ENCODE measurements around the genes MUC20 and TNK2.

GRCh38 chr3:195689369-195690095 lies 31.2 kb upstream of the MUC20 start:
- PRO-cap, 2 experiments = no peak in any of the 2 experiments

DNA sequence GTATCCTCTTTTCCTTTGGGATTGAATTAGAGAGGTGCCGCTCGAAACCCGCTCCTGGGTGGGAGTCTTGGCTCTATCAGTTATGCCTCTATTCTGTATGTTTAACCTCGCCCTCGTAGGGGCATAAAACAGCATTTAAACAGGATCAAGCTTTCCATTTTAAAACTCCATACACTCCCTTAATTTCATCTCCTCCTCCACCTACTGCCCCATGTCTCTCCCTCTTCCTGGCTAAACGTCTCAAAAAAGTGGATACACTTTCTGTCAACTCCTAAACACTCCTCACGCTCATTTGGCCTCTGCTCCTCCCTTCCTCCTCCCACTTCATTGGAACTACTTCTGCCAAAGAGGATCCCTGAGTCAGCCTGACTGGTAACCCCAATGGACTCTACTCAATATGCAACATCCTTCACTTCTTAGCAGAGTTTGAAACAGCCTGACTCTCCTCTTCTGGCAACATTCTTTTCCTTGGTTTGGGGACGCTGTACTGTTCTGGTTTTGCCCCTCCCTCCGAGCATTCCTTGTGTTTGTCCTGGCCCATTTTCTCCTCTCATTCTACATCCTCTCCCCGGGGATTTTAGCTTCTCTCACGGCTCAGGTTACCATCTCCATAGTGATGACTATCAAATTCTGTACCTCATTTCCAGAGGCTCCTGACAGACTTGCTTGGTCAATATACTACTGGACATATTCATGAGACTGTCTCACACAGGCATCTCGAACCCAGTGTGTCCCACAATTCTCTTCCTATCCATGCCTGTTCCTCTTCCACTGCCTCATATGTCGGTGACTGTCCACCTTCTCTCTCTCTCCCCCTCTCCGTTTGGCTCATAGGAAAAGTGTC lies 22.9 kb upstream of the MUC20 start:
- PRO-cap, 2 experiments = no peak in any of the 2 experiments

DNA sequence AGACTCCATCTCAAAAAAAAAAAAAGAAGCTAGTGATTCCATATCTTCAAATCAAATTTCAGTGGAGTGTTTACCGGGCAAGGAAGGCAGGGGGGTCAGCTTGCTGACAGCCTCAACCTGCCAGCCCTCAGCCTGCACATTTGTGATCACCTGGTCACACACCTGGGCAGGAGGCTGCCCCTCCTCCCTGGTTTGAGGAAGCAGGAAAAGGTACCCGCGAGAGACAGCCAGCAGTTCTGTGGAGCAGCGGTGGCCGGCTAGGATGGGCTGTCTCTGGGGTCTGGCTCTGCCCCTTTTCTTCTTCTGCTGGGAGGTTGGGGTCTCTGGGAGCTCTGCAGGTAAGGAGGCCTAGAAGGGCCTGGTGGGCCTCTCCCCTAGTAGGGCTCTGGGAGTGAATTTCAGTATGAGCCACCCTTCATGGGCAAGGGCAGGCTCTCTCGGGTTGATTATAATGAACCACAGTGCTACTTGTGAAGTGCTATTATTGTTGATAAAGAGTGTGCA lies at the start of gene MUC20:
Gene MUC20 (plus strand): TSS at position 233 of the 504 bp plus-strand sequence.
- PRO-cap, 2 experiments = no peak in any of the 2 experiments

DNA sequence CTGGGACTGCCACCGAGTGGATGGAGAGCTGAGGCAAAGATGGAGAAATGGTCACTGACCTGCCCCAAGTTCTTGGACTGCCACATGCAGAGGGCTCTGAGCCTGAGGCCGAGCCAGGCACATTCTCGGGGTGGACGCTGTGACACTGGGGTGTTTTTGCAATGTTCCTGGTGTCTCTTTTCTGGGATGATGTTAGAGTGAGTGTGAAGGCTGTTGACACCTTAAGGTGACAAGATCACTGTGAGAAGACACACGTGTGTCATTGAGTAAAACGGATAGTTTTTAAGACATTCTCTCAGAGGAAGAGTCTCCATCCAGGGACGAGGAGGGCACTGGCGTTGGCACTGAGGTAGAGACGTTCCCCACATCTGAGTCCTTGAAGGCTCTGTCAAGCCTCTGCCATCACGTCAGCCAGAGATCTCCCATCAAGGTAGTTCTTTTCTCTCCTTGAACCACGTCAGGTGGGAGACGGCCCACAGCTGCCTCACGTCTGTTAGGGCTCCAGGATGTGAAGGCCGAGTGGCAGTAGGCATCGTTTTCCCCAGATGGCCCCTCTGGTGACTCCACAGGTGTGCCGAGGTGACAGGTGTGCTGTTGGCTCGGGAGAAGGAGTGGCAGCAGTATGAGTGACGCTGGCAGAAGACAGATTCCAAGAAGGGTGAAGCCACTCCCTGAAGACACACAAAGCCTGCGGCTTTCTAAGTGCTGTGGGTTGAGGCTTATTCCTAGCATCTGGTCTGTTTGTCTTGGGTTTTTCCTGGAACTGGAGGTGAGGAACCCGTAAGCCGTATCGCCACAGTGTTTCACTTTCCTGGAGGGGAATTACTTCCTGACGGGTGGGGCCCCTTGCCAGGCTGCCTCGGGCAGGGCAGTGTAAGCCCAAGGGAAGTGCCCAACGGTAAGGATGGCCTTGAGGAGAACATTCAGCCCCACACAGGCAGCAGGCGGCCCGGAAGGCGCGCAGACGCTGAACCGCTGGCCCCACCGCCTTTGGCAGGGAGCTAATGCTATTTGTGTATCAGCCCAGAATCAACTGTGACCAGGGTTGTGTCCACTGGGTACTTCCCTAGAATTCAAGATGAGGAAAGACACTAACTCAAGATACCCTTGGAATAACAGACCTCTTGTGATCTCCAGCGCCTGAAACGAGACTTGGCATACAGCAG lies 7.5 kb downstream of the MUC4 start:
- PRO-cap, 2 experiments = no peak in any of the 2 experiments

DNA sequence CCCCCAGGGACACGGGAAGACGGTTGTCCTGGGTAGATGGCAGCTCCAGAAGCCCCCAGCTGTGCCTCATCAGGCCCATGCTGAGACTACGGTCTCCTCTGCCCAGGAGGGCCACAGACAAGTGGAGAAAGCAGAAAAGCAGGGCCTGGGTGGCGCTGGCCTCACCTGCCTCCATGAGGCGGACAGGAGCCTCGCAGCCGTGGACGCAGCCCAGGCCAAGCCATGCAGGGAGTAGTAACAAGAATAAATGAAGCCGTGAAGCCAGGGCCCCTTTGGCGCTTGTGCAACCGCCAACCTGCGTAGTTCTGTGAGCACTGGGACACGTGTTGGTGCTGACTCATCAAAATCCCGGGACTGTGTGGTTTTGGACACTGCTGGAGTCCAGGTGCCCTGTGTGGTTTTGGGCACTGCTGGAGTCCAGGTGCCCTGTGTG lies 12.3 kb upstream of the MUC4 start:
- PRO-cap, 2 experiments = no peak in any of the 2 experiments

DNA sequence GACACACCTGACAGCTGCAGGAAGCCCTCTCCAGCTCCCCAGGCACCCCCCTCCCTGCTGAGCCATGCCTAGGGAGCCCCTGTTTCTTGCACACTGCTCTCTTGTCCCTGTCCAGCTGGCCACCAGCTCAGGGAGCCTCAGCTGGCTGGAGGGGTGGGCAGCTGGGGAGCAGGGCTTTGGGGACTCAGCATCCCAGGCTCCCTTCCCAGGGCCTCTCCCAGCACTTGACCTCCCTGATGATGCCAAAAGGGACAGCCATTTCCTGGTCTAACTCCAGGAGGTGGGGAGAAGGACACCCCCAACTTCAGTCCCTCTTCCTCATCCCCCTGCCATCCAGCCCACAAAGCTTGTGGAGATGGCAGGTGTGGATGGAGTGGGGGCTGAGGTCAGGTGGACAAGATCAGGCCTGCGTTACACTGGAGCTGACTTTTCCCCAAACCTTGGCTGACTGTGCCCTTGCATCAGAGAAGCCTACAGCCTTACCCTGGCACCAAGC lies 14.6 kb downstream of the TNK2 start:
- PRO-cap, 2 experiments = no peak in any of the 2 experiments

DNA sequence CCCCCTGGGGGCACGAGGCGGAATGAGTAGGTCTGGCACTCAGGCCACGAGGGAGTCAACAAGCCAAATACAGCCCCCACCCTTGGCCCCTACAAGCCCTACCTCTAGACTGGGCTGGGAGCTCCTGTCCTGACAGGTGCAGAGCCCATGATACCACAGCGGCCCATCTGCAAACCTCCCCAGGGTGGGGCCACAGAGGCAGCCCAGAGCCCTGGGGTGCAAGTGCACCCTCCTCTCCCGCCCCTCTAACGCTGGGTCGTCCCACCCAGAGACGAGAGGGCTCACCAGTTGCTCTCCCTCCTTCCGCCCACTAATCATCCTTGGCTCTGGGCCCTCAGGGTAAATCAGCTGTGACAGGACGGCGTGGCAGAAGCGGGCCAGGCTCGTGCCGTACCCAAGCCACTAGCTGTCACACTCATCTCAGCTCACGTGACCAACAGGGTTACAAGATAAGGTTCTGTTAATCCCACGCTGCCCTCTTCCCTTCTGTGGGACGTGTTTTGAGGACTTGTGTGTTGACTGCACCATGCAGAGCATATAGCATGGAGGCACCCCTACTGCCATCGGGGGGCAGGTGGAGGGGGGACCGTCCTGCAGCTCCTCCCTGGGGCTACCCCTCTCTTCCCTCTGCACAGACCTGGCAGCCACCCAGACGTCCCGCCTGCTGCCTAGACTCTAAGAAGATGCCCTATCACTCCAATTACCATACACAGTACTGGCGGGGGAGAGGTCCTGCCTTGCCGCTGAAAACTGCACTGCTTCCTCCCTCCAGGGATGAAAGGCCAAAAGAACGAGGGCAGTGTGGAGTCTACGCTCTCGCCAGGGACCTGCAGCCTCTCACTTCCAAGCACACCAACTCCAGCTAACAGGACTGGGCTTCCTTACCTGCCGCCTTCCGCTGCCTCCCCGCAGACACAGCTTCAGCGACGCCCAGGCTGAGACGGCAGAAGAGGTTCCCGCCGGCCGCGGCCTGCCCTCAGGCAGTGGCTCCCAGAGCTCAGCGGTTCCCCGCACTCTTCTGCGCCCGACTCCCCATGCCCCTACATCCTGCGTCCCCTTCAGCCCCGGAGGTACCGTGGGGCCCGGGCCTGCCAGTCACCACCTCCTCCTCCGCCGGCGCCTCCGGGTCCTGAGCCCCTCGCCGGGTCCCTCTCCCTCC lies at the start of gene TNK2:
Gene TNK2 (minus strand): TSS at position 952 of the 1,159 bp plus-strand sequence.
- PRO-cap, 2 experiments = peak in 2 of 2 experiments; most common plus-strand start position 447 of the sequence (in 1); most common minus-strand start position 316 of the sequence (in 2)

- PRO-cap, 2 experiments = no peak in any of the 2 experiments
Observed at GRCh38 chr3:195910150-195910737, 1.9 kb upstream of the TNK2 start.

GRCh38 chr3:196048810-196049946 lies 32.7 kb downstream of the TFRC start:
- PRO-cap, 2 experiments = no peak in any of the 2 experiments

DNA sequence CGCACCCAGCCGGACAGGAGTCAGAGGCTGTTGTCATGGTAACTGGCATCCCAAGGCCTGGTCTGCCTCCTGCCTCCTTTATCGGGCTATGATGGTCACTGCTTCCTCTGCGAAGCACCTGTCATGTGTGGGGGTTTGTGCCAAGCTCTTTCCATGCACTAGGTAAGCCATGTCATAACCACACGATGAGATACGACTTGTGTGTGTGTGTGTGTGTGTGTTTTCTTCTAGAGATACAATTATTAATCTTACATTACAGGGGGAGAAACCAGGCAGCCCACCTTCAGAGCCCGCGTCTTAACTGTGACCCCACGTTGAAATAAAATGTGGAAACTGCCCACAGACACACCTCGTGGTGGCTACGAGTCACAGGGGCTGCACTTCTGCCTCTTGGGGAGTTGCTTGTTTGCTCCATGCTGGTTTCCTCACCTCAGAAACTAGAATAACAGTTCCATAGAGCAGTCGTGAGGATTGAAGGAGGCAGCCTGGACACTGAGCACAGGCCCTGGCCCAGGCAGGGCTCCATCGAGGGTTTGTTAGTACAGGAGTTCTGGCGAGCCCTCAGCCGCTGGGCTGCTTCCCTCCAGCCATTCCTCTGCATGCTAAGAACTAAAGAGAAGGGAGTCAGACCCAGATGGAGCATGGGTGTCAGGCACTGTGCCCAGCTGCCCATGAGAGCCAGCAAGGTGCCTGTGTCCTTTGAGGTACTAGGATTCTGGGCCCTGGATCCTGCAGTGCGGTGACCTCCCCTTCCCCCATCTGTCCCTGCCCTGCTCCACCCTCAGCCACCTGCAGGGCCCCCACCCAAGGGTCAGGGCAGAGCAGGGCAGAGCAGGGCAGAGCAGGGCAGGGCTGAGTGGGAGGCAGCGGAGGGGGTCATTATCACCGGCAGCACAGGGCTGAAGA lies 17.8 kb downstream of the ZDHHC19 start:
- PRO-cap, 2 experiments = no peak in any of the 2 experiments

GRCh38 chr3:196208107-196208721 lies 3.0 kb downstream of the ZDHHC19 start:
- PRO-cap, 2 experiments = peak in 1 of 2 experiments; most common plus-strand start chr3:196208393 (in 1); most common minus-strand start chr3:196208229 (in 1)

DNA sequence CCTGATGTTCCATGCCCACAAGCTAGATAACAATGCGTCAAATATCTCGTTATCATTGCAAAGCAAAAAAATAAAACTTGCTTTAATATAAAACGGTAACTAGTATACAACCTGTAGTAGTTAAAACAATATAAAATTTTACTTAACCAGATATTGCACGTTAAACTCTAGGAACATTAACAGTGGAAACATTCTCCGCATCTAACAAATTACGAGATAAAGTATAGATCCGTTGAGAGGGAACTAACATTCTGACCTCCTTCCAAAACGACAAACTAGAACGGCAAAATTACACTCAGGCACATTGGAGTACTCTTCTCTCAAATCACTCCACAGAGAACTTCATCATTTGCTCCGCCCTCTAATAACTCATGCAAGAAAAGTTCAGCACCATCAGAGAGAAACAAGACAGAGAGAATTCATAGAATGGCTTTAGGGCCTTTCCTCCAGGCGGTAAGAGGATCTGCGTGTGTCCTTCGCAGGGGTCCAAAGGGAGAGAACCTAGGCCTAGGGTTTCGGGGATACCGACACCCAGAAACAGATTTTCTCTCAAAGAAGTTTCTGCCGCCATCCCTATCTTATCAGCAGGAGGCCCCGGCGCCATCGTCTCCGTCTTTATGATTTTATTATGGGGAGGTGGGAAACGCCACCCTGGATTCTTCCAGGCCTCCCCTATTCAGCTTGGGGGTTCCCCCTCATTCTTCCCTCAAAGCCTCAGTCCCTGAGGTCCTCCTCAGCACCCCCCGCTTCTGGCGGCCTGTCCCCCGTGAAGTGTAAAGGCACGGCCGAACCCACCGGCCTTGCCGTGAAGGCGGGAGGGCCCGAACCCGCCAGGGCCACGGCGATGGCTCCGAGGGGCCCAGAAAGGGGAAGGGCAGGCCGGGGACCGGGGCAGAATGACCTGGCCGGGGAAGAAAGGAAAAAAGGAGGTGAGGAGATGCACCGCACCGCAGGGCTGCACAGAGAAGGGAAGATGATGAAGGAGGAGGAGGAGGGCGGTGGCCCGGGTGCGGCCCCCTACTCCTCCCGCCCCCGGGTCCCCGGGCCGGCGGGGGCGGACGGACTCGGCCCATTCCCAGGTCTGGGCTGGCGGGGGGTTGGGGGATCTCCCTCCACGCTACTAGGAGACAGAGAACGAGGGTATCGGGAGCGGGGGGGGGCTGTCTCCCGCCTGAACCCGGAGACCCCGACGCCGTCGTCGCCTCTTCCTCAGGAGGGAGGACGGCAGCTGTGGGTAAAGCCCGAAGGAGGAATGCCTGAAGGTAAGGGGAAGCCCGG lies 799 bp downstream of the UBXN7 start:
- PRO-cap, 2 experiments = peak in 1 of 2 experiments; most common plus-strand start position 406 of the sequence (in 1)

DNA sequence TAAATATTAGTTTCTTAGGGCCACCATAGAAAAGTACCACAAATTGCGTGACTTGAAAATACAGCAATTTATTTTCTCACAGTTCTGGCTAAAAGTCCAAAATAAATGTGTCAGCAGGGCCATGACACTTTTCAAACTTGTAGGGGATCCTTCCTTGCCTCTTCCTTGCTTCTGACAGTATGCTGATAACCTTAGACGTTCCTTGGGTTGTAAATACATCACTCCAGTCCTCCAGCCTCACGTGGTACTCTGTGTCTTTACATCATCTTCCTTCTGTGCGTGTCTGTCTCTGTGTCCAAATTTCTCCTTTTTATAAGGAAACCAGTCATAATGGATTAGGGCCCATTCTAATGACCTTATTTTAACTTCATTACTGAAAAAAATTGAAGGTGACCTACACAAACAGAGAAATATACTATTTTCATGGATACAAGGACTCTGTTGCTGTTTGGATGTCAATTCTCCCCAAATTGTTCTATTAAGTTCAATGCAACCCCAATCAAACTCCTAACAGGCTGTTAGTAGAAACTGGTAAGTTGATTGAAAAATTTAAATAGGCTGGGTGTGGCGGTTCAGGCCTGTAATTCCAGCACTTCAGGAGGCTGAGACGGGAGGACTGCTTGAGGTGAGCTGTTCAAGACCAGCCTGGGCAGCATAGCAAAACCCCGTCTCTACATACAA lies 7.3 kb downstream of the RNF168 start:
- PRO-cap, 2 experiments = no peak in any of the 2 experiments

DNA sequence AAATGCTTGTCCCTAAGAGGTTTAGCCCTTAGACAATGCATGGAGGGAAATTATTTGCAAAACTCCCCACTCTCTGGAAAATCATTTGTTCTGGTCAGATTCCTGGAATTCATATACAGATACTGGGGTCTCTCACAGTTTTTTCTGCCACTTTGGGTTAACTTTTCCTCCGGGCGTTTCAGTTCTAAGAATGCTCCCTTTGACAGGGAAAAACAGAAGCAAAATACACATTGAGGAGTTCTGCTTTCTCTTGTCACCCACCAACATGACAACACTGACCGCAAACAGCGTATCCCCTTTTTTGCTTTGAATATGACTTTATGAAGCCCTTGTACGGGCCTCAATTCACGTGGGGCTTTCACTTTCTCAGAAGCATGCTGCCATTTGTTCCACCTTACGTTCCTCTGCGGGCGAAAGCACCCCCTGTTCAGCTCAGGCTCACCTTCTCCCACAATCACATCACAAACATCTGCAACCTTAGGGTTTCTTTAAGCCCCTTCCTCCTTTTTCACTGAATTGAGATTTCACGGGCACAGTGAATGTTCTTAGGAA lies 15.1 kb upstream of the NRROS start:
- PRO-cap, 2 experiments = no peak in any of the 2 experiments

- PRO-cap, 2 experiments = no peak in any of the 2 experiments
Observed at GRCh38 chr3:196633713-196634680, 5.5 kb upstream of the NRROS start.

- PRO-cap, 2 experiments = no peak in any of the 2 experiments
Observed at GRCh38 chr3:196832069-196832552, 35.6 kb upstream of the SENP5 start.

DNA sequence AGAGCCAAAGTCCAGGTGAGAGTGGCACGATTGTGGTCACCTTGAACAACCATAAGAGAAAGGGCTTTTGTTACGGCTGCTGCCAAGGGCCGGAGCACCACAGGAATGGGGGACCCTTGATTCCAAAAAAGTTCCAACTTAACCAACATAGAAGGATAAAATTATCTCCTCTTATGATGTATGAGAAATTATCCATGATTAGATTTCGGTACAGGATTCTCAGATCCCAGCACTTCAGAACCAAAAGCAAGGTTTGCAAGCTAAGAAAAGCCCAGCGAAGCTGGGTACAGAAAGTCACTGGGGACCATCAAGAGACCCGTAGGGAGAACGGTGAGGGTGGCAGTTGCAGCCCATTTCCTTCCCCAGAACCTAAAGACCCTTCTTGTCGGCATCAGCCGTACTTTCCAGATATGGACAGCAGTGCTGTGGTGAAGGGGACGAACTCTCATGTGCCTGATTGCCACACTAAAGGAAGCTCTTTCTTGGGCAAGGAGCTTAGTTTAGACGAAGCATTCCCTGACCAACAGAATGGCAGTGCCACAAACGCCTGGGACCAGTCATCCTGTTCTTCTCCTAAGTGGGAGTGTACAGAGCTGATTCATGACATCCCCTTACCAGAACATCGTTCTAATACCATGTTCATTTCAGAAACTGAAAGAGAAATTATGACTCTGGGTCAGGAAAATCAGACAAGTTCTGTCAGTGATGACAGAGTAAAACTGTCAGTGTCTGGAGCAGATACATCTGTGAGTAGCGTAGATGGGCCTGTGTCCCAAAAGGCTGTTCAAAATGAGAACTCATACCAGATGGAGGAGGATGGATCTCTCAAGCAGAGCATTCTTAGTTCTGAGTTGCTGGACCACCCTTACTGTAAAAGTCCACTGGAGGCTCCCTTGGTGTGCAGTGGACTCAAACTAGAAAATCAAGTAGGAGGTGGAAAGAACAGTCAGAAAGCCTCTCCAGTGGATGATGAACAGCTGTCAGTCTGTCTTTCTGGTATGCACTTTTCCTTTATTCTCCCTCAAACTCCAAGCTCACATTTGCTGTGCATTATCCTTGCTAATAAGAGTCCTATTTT lies 18.3 kb downstream of the SENP5 start:
- PRO-cap, 2 experiments = no peak in any of the 2 experiments

DNA sequence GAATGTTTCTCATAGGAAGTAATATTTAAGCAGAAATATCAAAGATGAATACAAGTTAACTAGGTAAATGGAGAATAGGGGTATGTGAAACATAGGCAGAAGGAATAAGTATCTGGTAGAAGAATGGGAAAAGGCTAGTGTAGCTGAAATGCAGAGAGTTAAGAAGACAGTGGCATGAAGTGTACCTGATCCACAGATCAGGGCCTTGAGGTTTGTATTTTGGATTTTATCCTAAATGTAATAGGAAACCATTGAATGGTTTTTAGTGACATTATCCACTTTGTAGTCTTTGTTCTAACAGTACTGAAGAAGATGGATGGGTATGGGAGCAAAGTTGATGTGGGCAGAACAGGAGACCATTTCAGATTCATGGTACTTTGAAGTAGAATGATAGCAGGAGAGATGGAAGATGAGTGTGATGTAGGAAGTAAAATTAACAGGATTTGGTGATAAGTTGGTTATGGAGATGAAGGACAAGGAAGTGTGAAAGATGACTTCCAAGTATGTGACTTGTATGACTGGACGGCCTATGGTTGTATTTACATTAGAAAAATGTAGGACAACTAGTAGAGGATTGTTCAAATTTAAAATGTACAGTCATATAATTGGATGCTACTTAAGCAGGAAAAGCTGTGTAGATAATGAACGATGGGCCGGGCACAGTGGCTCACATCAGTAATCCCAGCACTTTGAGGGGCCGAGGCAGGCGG lies 35.6 kb downstream of the NCBP2 start:
- PRO-cap, 2 experiments = no peak in any of the 2 experiments

GRCh38 chr3:196962080-196962752 lies 6.4 kb downstream of the PIGZ start:
- PRO-cap, 2 experiments = no peak in any of the 2 experiments

GRCh38 chr3:196996450-196997238 lies 28.0 kb upstream of the PIGZ start:
- PRO-cap, 2 experiments = no peak in any of the 2 experiments